ENCODE measurements around the gene PELI1.

GRCh38 chr2:63888390-63889445 lies 47.0 kb downstream of the UGP2 start:
- RRBS: no CpG with 5 or more reads among the region's 6 CpGs

- RRBS: no CpG with 5 or more reads among the region's 4 CpGs
Observed at GRCh38 chr2:63918469-63919449, 77.1 kb downstream of the UGP2 start.

GRCh38 chr2:63994192-63994817 lies 24.9 kb downstream of the VPS54 start:
- RRBS: no CpG with 5 or more reads among the region's 9 CpGs

- RRBS: no CpG with 5 or more reads among the region's 12 CpGs
Observed at GRCh38 chr2:64076628-64077324, 57.5 kb upstream of the VPS54 start.

GRCh38 chr2:64137833-64138641 lies 6.2 kb downstream of the PELI1 start:
- RRBS: no CpG with 5 or more reads among the region's 10 CpGs

DNA sequence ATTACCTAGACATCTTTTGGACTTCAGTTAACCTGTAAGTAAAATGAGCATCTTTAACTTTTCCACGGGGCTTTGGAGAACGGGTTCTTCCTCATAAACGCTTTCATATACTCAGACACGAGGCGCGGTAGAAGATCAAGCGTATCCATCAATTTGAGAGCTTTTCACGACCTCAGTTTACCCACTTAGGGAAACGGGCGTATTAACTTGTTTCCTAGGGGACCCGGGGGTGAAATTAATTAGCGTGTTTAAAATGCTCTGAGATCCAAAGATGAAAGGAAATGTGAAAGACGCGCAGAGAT lies 956 bp downstream of the PELI1 start:
- RRBS: no CpG with 5 or more reads among the region's 14 CpGs

- RRBS: under 1% methylated on average over 13 of the region's 103 CpGs
Observed at GRCh38 chr2:64143615-64144509, at the start of gene PELI1. Gene PELI1, minus strand, starts transcription at chr2:64144420.

DNA sequence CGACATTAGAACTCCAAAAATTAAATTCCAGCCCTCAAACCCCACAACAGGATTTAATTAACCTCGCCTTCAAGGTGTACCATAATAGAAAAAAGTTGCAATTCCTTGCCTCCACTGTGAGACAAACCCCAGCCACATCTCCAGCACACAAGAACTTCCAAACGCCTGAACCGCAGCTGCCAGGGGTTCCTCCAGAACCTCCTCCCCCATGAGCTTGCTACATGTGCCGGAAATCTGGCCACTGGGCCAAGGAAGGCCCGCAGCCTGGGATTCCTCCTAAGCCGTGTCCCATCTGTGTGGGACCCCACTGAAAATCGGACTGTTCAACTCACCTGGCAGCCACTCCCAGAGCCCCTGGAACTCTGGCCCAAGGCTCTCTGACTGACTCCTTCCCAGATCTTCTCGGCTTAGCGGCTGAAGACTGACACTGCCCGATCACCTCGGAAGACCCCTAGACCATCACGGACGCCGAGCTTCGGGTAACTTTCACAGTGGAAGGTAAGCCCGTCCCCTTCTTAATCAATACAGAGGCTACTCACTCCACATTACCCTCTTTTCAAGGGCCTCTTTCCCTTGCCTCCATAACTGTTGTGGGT lies 110.5 kb upstream of the PELI1 start:
- RRBS: no CpG with 5 or more reads among the region's 17 CpGs

GRCh38 chr2:64406633-64406965 lies 47.4 kb upstream of the LGALSL start:
- RRBS: no CpG with 5 or more reads among the region's 1 CpG

DNA sequence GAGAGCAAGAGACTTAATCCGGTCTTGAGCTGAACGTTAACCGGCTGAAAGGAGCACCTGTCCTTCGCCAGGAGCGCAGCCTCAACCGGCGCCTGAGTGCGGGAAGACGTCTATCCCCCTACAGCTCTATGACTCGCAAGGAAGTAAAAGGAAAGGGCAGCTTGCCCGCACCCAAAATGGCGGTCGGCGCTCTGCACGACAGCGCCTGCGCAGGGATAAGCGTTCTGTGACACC lies 222 bp upstream of the AFTPH start:
- RRBS: no CpG with 5 or more reads among the region's 18 CpGs

GRCh38 chr2:64644098-64645449 lies 9.1 kb downstream of the SERTAD2 start:
- RRBS: no CpG with 5 or more reads among the region's 37 CpGs

DNA sequence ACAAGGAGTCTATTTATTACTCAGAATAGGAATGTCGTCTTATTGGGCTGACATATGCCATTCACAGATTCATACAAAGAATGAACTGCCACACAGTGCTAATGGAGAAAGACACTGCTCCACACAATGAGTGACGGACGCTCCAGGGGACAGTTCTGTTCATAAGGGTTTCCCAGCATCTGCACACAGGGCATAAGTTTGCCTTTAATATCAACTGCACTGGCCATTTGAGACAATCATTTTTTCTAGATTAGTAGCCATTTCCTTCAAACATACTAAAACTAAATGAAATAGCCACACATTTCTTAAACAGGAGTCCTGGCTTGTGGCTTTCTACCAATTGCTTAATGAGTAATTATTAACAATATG lies 3.4 kb downstream of the SERTAD2 start:
- RRBS: no CpG with 5 or more reads among the region's 3 CpGs

- RRBS: no CpG with 5 or more reads among the region's 9 CpGs
Observed at GRCh38 chr2:64838680-64839223, 150.4 kb upstream of the SLC1A4 start.

- RRBS: no CpG with 5 or more reads among the region's 6 CpGs
Observed at GRCh38 chr2:64858593-64859184, 130.5 kb upstream of the SLC1A4 start.

- RRBS: 0% methylated on average over 4 of the region's 36 CpGs
Observed at GRCh38 chr2:64865545-64866341, 123.5 kb upstream of the SLC1A4 start.

DNA sequence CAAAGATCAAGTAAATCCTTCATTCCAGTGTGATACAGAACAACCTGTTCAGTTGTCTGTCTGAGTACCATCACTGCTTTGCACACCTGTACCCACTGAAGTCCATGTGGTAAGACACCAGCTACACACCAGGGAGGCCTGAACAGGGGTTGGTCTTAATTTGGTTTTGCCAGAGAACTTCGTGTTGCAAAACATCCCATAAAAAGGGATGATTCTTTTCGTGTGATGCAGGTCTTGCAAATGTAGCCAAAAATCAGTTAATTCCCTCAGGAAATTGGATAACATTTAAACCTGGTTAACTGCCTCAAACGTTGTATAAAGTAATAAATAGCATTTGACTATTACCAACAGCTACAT lies 73.7 kb upstream of the SLC1A4 start:
- RRBS: no CpG with 5 or more reads among the region's 3 CpGs

DNA sequence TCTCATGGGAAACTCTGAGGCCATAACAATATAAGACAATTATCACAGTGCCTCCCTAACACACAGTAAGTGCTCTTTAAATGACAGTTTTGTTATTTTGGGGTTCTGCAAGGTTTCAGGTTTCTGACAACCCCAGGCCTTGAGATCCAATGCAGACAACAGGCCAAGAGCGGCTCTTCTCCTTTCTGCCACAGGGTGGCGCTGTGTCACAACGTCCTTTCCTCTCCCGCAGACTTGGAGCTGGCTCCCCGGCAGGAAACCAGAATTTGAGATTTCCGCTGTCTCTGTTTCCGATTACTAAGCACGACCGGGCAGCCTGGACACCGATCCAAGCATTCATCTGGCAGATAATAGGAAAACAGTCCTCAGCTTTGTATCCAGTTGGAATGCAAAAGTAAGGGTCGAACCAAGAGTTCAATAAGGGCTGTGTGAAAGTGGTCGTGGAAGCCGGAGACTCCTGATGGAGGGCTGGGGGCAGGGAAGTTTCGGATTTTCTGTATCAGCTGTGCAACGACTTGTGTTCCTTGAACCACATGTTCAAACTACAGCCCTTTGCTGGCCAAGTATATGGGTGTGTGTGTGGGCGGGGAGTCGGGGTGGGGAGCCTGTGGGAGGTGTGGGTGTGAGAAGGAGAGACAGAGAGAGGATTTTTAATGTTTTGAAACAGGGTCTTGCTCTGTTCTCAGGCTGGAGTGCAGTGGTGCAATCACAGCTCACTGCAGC lies 71.4 kb upstream of the SLC1A4 start:
- RRBS: 5% methylated on average over 5 of the region's 17 CpGs

DNA sequence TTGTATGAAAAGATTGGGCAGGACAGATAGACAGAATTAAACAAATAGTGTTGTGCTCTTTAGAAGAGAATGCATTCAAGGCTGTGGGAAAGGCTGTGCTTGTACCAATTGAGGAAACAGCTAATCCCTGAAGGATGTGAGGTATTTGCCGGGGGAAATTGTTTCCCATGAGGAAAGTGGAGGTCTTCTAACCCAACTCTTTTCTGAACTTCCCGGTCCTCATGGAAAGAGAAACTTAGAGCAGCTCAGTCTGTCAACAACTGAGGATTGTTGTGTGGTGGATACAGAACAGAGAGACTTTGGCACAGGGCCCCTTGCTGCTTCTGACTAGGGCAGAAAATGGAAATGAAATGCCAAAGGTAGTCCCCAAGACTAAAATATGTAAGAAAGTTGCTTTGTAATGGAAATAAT lies 9.5 kb downstream of the SLC1A4 start:
- RRBS: 12% methylated on average over 2 of the region's 2 CpGs

- RRBS: no CpG with 5 or more reads among the region's 8 CpGs
Observed at GRCh38 chr2:65027697-65028179, 28.5 kb upstream of the CEP68 start.

- RRBS: no CpG with 5 or more reads among the region's 6 CpGs
Observed at GRCh38 chr2:65035461-65036073, 20.6 kb upstream of the CEP68 start.